GM12878 (cell line): ENCODE data around the genes TMEM158, TMIE and PTH1R.

- RAMPAGE, long total RNA: no peak
- RRBS, 2 experiments: no CpG with 5 or more reads among the region's 10 CpGs
CAGE:
- cytosol, long polyA minus RNA: no peak
- cytosol, long polyA plus RNA: no peak
- long polyA plus RNA: no peak
- nucleolus, long total RNA: no peak
- nucleus, long polyA plus RNA: no peak
- nucleus, long total RNA: no peak
These were observed 52.7 kb downstream of the CDCP1 start for GRCh38 chr3:45093339-45093990.

- RAMPAGE, long total RNA: no peak
- RRBS, 2 experiments: no CpG with 5 or more reads among the region's 3 CpGs
CAGE:
- cytosol, long polyA minus RNA: no peak
- cytosol, long polyA plus RNA: no peak
- long polyA plus RNA: no peak
- nucleolus, long total RNA: no peak
- nucleus, long polyA plus RNA: no peak
- nucleus, long total RNA: no peak
These were observed 6.7 kb downstream of the CDCP1 start for GRCh38 chr3:45139423-45139879.

DNA sequence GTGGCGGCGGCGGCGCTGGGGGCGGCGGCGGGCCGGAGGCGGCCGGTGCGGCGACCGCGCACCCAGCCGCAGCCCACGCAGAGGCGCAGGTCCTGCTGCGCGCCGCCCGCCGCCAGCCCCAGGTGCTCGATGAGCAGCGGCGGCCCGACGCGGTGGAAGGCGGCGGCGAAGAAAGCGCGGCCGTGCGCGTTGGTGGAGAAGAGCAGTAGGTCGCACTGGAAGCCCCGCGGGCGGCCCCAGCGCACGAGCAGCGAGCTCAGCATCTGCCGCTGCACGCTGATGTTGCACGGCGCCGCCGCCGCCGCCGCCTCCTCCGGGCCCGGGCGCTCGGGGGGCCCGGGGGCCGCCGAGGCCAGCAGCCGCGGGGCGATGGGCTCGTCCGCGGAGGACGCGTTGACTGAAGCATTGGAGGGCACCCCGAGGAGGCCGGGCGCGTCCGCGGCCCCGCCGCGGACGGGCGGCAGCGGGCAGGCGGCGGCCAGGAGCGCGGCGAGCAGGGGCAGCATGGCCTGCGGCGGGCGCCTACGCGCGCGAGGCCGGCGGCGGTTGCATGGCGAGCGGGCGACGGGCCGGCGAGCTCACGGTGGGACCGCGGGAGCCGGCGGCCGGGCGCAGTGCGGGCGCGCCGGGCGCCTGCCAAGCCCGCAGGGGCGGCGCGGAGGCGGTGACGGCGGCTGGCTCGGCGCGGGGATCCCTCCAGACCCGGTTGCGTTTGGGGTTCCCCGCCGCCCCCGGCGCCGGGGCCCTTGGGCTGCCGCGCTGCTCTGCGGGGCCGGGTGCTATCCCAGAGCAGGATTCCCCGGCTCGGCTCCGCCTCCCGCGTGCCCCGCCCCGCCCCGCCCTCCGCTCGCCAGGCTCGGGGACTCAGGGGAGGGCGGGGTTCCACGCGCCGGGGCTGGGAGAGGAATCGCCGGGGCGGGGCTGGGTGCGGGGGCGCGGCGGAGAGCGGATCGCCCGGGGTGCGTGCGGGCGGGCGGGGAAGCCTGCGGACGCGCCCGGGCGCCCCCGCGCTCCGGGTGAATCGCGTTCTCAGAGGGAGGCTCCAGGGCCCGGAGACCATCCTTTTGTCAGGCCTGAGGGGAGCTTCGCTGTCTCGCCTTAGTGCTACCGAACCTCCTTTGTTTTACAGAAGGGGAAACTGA is at the start of gene TMEM158:
TSS of gene TMEM158 (minus strand) at position 766 of the 1,142 bp plus-strand sequence.
- RAMPAGE, long total RNA: no peak
- RRBS, 2 experiments: 2 to 3% methylated on average over 56 to 65 of the region's 176 CpGs
CAGE:
- cytosol, long polyA minus RNA: no peak
- cytosol, long polyA plus RNA: no peak
- long polyA plus RNA: no peak
- nucleolus, long total RNA: no peak
- nucleus, long polyA plus RNA: no peak
- nucleus, long total RNA: no peak

- RAMPAGE, long total RNA: no peak
- RRBS, 2 experiments: no CpG with 5 or more reads among the region's 10 CpGs
CAGE:
- cytosol, long polyA minus RNA: no peak
- cytosol, long polyA plus RNA: no peak
- long polyA plus RNA: no peak
- nucleolus, long total RNA: no peak
- nucleus, long polyA plus RNA: no peak
- nucleus, long total RNA: no peak
These were observed 12.2 kb upstream of the SACM1L start for GRCh38 chr3:45676717-45677625.

- RAMPAGE, long total RNA: no peak
- RRBS, 2 experiments: no CpG with 5 or more reads among the region's 4 CpGs
CAGE:
- cytosol, long polyA minus RNA: no peak
- cytosol, long polyA plus RNA: no peak
- long polyA plus RNA: no peak
- nucleolus, long total RNA: no peak
- nucleus, long polyA plus RNA: no peak
- nucleus, long total RNA: no peak
These were observed 4.2 kb downstream of the SACM1L start for GRCh38 chr3:45693255-45693862.

DNA sequence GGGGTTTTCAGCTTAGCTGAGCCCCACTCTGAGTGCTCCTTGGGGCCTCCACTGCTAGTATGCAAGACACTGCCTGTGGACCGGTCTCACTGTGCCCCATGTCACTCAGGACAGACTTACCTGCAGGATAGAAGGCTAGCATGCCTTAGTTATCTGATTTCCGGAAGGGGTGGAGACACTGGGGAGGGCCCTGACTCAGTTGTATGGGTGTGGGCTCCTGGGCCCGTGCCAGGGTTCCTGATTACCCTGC is 4.3 kb upstream of the SLC6A20 start:
- RAMPAGE, long total RNA: no peak
- RRBS, 2 experiments: 54 to 70% methylated on average over 2 of the region's 3 CpGs
CAGE:
- cytosol, long polyA minus RNA: no peak
- cytosol, long polyA plus RNA: no peak
- long polyA plus RNA: no peak
- nucleolus, long total RNA: no peak
- nucleus, long polyA plus RNA: no peak
- nucleus, long total RNA: no peak

- RAMPAGE, long total RNA: no peak
- RRBS, 2 experiments: no CpG with 5 or more reads among the region's 6 CpGs
CAGE:
- cytosol, long polyA minus RNA: no peak
- cytosol, long polyA plus RNA: no peak
- long polyA plus RNA: no peak
- nucleolus, long total RNA: no peak
- nucleus, long polyA plus RNA: no peak
- nucleus, long total RNA: no peak
These were observed 7.4 kb downstream of the CXCR6 start for GRCh38 chr3:45950472-45951341.

DNA sequence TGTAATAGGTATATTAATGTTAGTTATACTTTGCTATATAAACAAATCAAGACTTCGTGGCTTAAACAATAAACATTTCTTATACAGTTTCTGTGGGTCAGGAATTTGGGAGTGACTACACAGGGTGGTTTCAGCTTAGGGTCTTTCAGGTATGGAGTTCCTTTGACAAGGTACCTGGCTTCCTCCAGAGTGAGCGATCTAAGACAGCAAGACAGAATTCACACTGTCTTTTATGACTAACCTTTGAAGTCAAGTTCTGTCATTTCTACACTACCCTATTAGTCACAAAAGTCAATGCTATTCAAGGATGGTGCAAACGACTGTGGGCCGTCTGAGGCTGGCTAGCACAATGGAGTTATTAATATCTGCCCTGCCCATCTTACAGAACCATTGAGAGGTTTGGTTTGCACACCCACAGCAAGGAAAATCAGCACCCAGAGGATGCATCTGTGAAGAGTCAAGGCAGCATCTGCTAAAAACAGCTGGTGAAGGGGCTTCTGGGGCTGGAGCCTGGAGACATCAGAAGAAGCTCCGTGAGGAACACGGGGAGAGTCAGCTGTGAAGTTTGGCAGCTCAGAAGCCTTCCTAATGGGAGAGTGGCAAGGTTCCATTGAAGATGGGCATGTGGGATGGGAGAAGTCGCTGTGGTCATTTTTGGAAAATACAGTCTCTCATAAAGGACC is 62.9 kb upstream of the XCR1 start:
- RAMPAGE, long total RNA: no peak
- RRBS, 2 experiments: no CpG with 5 or more reads among the region's 7 CpGs
CAGE:
- cytosol, long polyA minus RNA: no peak
- cytosol, long polyA plus RNA: no peak
- long polyA plus RNA: no peak
- nucleolus, long total RNA: no peak
- nucleus, long polyA plus RNA: no peak
- nucleus, long total RNA: no peak

GRCh38 chr3:46368501-46368986 is 2.2 kb upstream of the CCR5 start:
- RAMPAGE, long total RNA: no peak
- RRBS, 2 experiments: no CpG with 5 or more reads among the region's 8 CpGs
CAGE:
- cytosol, long polyA minus RNA: no peak
- cytosol, long polyA plus RNA: no peak
- long polyA plus RNA: no peak
- nucleolus, long total RNA: no peak
- nucleus, long polyA plus RNA: no peak
- nucleus, long total RNA: no peak

DNA sequence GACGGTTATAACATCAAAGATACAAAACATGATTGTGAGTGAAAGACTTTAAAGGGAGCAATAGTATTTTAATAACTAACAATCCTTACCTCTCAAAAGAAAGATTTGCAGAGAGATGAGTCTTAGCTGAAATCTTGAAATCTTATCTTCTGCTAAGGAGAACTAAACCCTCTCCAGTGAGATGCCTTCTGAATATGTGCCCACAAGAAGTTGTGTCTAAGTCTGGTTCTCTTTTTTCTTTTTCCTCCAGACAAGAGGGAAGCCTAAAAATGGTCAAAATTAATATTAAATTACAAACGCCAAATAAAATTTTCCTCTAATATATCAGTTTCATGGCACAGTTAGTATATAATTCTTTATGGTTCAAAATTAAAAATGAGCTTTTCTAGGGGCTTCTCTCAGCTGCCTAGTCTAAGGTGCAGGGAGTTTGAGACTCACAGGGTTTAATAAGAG is 435 bp downstream of the CCR5 start:
- RAMPAGE, long total RNA: no peak
- RRBS, 2 experiments: no CpG with 5 or more reads among the region's 2 CpGs
CAGE:
- cytosol, long polyA minus RNA: no peak
- cytosol, long polyA plus RNA: no peak
- long polyA plus RNA: no peak
- nucleolus, long total RNA: no peak
- nucleus, long polyA plus RNA: no peak
- nucleus, long total RNA: no peak

DNA sequence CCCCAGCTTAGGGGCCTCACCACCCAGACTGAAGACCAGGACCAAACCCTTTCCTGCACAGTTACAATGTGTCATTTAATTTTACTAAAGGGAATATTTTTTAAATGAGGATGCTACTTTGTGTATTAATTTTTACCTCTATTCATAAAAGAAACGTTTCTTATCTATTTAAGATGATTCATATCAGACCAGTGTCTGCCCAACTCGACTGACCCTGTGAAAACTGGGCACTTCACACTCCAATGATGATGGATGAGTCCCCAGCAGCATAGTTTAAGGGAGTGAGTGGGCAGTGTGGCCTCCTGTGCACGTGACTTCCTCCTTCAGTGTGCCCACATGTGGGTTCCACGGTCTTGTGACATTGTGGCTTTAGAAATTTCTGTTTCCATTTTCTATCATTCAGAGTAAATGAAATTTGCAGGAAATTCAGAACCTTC is 11.0 kb upstream of the CCRL2 start:
- RAMPAGE, long total RNA: no peak
- RRBS, 2 experiments: no CpG with 5 or more reads among the region's 4 CpGs
CAGE:
- cytosol, long polyA minus RNA: no peak
- cytosol, long polyA plus RNA: no peak
- long polyA plus RNA: no peak
- nucleolus, long total RNA: no peak
- nucleus, long polyA plus RNA: no peak
- nucleus, long total RNA: no peak

DNA sequence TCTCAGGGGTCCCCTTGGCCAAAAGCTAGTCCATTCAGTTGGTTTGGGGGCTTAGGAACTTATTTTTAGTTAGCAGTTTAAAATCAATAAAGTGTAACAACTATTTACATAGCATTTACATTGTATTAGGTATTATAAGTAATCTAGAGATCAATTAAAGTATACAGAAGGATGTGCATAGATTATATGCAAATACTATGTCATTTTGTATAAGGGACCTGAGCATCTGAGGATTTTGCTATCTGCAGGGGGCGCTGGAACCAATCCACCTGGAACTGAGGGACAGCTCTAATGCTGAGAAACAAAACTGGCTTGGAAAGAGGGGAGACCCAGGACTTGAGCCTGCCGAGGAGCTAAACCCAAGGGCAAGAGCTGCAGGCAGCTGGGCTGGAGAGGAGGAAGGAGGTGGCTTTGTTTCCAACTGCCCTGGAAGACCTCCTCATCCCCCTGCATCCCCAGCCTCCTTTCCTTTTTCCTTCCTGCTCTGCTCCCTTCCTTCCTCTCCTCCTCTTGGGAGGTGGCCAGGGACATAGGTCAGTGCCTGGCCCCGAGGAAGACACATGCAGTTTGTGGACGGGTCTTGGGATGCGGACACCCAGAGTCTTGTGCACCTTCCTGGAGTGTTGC is 985 bp upstream of the RTP3 start:
- RAMPAGE, long total RNA: no peak
- RRBS, 2 experiments: no CpG with 5 or more reads among the region's 5 CpGs
CAGE:
- cytosol, long polyA minus RNA: no peak
- cytosol, long polyA plus RNA: no peak
- long polyA plus RNA: no peak
- nucleolus, long total RNA: no peak
- nucleus, long polyA plus RNA: no peak
- nucleus, long total RNA: no peak

- RAMPAGE, long total RNA: no peak
- RRBS, 2 experiments: no CpG with 5 or more reads among the region's 5 CpGs
CAGE:
- cytosol, long polyA minus RNA: no peak
- cytosol, long polyA plus RNA: no peak
- long polyA plus RNA: no peak
- nucleolus, long total RNA: no peak
- nucleus, long polyA plus RNA: no peak
- nucleus, long total RNA: no peak
These were observed 20.2 kb downstream of the LRRC2 start for GRCh38 chr3:46545700-46546441.

GRCh38 chr3:46663740-46664447 is 29.6 kb downstream of the ALS2CL start:
- RAMPAGE, long total RNA: no peak
- RRBS, 2 experiments: no CpG with 5 or more reads among the region's 8 CpGs
CAGE:
- cytosol, long polyA minus RNA: no peak
- cytosol, long polyA plus RNA: no peak
- long polyA plus RNA: no peak
- nucleolus, long total RNA: no peak
- nucleus, long polyA plus RNA: no peak
- nucleus, long total RNA: no peak

DNA sequence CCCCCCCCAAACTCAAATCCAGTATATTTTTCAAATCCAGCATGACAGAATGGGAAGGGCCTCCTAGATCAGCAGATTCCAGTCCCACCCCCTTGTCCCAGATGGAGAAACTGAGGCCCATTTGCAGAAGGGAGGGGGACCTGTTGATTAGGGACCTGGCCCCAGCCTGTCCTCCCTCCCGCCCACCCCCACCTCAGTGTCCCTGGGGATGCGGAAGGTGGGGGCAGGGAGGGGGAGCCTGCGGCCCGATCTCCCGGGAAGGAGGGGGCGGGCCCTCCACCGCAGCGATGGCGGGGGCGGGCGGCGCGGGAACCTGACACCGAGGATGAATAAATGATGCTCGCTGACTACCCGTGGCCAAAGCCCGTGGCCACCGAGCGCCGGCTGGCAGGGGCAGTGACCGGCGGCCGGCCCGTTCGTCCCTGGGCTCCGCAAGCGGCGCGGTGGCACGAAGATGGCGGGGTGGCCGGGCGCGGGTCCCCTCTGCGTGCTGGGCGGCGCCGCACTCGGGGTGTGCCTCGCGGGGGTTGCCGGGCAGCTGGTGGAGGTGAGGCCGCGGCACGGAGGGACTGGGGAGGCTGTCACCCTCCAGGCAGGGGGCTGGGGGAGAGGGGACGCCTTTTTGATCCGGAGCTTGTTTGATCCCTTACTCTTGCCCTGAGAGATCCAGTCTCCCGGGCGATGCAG is at the start of gene TMIE:
TSS of gene TMIE (plus strand) at position 359 of the 687 bp plus-strand sequence.
- RAMPAGE, long total RNA: no peak
- RRBS, 2 experiments: 17 to 22% methylated on average over 22 to 26 of the region's 49 CpGs
CAGE:
- cytosol, long polyA minus RNA: no peak
- cytosol, long polyA plus RNA: no peak
- long polyA plus RNA: no peak
- nucleolus, long total RNA: no peak
- nucleus, long polyA plus RNA: no peak
- nucleus, long total RNA: no peak

GRCh38 chr3:46833605-46834393 is 29.4 kb downstream of the MYL3 start:
- RAMPAGE, long total RNA: no peak
- RRBS, 2 experiments: 85 to 86% methylated on average over 33 to 37 of the region's 50 CpGs
CAGE:
- cytosol, long polyA minus RNA: no peak
- cytosol, long polyA plus RNA: no peak
- long polyA plus RNA: no peak
- nucleolus, long total RNA: no peak
- nucleus, long polyA plus RNA: no peak
- nucleus, long total RNA: no peak

- RAMPAGE, long total RNA: no peak
- RRBS, 2 experiments: 85 to 95% methylated on average over 4 of the region's 12 CpGs
CAGE:
- cytosol, long polyA minus RNA: no peak
- cytosol, long polyA plus RNA: no peak
- long polyA plus RNA: no peak
- nucleolus, long total RNA: no peak
- nucleus, long polyA plus RNA: no peak
- nucleus, long total RNA: no peak
These were observed 6.3 kb upstream of the PTH1R start for GRCh38 chr3:46871126-46871660.

DNA sequence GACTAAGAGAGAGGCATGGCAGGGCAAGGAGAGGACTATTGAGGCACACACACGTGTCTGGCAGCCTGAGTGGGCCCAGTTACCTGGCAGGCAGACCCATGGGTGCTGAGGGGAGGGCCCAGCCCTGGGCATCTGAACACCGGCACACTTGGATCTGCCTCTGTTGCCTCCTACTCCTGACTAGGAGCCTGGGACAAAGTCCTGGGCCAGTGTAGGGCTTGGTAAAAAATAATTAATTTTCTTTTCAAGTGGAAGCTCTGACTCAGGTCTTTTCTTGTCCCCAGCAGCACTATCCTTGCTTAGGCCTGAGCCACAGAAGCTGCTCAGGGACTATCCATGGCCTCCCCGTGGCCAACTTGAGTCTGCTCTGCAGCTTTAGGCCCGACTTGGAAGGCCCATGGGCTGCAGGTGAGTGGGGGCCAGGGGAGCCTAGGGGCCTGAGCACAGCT is at the start of gene PTH1R:
TSS of gene PTH1R (plus strand) at position 286 of the 449 bp plus-strand sequence.
- RAMPAGE, long total RNA: no peak
- RRBS, 2 experiments: no CpG with 5 or more reads among the region's 4 CpGs
CAGE:
- cytosol, long polyA minus RNA: no peak
- cytosol, long polyA plus RNA: no peak
- long polyA plus RNA: no peak
- nucleolus, long total RNA: no peak
- nucleus, long polyA plus RNA: no peak
- nucleus, long total RNA: no peak

- RAMPAGE, long total RNA: no peak
- RRBS, 2 experiments: 3 to 7% methylated on average over 31 to 38 of the region's 61 CpGs
CAGE:
- cytosol, long polyA minus RNA: no peak
- cytosol, long polyA plus RNA: no peak
- long polyA plus RNA: no peak
- nucleolus, long total RNA: no peak
- nucleus, long polyA plus RNA: no peak
- nucleus, long total RNA: no peak
These were observed 5.7 kb downstream of the PTH1R start for GRCh38 chr3:46883177-46883626.

GRCh38 chr3:46893429-46894135 is 16.1 kb downstream of the PTH1R start:
- RAMPAGE, long total RNA: no peak
- RRBS, 2 experiments: no CpG with 5 or more reads among the region's 12 CpGs
CAGE:
- cytosol, long polyA minus RNA: no peak
- cytosol, long polyA plus RNA: no peak
- long polyA plus RNA: no peak
- nucleolus, long total RNA: no peak
- nucleus, long polyA plus RNA: no peak
- nucleus, long total RNA: no peak